Endothelial cell (in vitro differentiated cells): ENCODE data around the genes LCN8 and AJM1.

- PRO-cap = no peak
These were observed 2.1 kb downstream of the INPP5E start for GRCh38 chr9:136437353-136438089.

- PRO-cap = no peak
These were observed 11.5 kb upstream of the INPP5E start for GRCh38 chr9:136451108-136451663.

DNA sequence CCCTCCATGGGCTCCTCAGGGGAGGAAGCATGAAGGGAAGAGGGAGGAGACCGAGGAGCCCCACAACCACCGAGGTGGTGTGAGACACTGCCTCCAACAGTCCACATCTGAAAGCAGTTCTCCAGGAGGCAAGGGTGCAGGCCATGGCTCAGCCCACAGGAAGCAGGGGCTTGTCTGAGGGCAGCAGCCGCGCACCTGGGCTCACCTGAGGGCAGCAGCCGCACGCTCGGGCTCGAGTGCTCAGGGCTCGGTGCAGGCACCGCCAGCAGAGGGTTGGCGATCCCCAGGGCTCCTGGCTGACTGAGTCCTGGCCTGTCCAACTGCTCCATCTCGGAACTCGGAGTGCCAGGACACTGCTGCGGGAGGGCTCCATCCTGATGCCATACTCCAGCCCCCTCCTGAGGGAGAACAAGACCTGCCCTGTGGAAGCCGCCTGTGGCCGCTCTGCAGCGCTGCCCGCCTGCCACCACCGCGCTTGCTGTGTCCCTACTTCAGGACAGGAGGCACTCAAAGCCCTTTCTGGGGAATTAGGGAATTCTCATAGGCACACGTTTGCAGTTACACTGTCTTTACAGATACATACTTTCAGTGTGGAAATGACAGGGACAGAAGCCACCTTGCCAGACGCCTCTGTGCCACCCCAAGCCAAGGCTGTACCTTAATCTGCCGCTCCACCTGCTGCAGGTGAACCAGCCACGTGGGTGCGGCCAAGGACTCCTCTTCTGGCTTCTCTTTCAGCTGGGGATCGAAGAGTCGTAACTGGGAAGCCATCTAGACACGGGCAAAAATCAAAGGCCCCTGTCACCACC is 16.0 kb upstream of the INPP5E start:
- PRO-cap = no peak

GRCh38 chr9:136481421-136481914 is 1.4 kb downstream of the SEC16A start:
- PRO-cap = bidirectional peak, plus-strand start at chr9:136481832, minus-strand start at chr9:136481577

DNA sequence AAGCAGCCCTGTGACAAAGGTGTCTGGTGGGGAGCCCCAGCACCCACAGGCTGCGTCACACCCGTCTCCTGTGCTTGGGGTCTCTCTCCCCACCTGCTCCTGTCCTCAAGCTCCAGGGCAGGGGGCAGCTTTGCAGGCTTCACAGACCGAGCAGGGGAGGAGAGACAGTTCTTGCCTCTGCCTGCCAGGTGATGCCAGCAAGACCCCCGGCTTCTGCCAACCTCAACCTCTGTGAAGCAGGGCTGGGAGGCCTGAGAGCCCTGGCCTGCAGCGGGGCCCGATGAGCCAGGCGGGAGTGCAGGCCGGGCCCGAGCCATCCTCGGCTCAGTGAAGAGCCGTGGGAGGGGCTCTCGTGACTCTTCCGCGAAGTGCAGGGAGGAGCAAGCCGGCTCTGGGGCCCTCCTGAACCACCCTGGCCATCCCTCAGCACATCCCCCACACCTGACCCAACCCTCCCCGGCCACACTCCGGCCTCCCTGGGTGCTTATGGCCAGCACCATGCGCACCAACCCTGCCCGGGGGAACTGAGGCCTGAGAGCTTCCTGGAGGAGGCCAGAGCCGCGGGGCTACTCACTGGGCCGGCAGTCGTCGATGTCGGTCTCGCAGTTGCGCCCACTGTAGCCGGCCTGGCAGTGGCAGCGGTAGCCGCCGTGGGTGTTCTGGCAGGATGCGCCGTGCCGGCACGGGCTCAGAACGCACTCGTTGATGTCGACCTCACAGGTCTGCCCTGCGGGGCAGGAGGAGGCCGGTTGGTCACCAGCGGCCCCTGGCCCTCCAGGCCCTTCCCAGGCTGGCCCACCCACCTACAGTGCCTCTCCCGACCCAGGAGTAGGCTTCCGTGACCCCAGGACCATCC is 27.5 kb upstream of the SEC16A start:
- PRO-cap = no peak

- PRO-cap = no peak
These were observed 23.4 kb downstream of the NOTCH1 start for GRCh38 chr9:136522174-136523076.

DNA sequence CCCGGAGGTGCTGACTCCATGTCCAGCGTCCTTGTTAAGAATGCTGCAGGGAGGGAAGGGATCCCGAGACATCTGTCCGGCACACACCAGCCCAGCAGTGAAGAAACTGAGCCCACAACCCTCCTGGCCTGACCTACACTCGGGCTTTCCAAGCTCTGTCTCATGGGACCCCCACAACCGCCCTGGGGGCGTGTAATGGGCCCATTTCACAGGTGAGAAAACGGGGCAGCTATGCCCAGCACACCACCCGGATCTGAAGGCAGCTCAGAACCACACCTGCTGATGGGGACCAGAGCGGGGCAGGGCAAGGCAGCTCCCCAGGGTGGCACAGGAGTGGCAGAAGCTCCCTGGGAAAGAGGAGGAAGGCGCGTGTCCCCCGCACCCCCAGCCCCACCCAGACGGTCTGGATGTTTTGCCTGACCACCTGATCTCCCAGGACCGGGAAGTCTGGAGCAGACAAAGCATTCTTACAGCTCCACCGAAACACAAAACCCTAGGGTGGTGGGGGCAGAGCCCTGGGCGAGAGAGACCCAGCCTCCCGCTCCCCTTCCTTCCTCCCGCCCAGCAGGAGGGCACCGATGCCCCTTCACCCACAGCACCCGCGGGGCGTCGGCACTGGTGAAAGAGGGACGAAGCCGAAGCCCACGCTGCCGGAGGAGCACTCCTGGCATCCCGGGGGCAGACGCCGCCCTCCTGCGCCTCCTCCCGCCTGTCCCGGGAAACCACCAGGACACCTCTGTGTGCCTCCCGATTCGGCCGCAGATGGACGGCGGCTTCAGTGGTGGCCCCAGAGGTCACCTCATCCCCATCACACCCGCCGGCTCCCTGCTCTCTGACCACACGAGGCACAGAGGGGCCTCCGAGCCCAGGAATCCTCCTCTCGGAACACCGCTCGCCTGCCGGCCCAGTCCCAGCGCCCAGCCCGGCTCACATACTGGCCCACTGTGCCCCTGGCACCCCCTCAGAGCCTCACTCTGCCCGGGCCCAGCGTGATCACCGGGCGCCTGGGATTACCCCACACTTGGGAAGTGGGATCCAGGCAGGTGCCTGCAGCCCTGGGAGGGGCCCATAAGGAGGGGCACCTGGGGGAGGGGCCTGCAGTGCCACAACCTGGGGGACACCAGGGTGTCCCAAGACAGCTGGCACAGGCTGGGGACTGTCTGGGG is 14.4 kb downstream of the NOTCH1 start:
- PRO-cap = no peak

- PRO-cap = no peak
These were observed 9.5 kb downstream of the NOTCH1 start for GRCh38 chr9:136536386-136536720.

- PRO-cap = no peak
These were observed 44.0 kb upstream of the EGFL7 start for GRCh38 chr9:136618421-136619393.

DNA sequence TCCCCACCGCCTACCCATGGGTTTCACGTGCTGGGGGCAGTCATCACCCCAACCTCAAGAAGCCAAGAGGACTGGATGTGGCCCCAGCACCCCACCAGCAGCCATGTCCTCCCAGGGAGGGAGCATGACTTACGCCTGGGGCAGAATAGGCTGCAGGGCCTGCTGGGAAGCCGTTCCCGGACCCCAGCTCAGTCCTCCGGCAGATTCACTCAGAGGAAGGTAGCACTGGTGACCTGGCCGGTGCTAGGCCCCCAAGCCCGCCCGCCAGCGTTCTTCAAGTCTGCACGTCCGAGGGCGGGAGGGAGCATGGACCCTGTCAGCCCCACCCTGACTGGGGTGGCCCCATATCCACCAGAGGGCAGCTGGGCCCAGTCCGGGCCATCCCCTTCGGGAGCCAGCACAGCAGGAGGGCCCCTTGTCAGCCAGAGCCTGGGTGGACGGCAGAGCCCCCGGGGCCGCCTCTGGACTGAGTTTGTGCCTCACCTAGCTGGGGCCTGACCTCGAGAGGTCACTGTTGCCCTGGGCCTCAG is 16.9 kb upstream of the EGFL7 start:
- PRO-cap = unidirectional peak, plus-strand start at position 191 of the sequence; unidirectional peak, plus-strand start at position 381 of the sequence

GRCh38 chr9:136663651-136664774 is 1.3 kb downstream of the EGFL7 start:
- PRO-cap = no peak

DNA sequence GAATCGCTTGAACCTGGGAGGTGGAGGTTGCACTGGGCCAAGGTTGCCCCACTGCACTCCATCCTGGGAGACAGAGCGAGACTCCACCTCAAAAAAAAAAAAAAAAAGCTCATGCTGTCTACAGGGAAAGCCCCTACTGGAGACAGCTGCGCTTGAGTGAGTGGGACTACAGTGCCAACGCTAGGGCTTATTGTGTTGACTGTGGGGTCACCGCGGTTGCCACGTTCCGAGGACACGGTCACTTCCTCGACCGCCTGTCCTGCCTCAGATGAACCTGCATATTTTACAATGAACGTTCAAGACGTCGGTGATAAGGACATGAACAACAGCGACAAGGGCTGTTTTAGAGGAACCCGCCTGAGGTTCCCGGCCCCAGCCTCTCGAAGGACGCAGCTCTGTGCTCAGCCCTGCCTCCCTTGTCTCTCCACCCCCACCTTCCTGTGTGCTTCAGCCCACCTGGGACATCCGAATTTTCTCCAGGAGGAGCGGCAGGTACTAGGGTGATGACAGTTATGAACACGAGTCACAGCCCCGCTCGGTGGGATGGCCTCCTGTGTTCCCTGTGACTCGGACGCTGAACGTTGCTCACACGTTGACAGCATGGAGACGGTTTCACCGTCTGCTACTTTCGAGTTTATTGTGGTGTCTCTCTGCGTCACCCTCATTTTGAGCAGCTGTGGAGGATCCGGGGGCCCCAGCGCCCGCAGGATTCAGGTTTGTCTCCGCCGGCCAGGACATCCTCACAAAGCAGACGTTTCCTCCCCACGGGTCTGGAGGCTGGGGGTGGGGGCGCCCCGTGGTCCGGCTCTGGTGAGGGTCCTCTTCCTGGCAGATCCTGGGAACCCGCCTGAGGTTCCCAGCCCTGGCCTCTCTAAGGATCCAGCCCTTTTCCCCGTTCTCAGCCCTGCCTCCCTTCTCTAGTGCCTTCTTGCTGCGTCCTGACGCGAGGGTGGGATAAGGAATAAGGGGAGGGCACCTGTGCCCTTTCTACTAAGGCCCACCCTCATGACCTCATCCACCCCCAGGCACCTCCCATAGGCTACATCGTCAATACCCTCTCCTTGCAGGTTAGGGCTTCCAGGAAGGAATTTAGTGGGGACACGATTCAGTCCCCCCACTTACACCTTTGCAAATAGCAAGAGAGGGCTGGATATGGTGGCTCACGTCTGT is 11.1 kb upstream of the DIPK1B start:
- PRO-cap = unidirectional peak, plus-strand start at position 136 of the sequence; unidirectional peak, plus-strand start at position 308 of the sequence; bidirectional peak, plus-strand start at position 479 of the sequence, minus-strand start at position 399 of the sequence; bidirectional peak, plus-strand start at position 823 of the sequence, minus-strand start at position 922 of the sequence

DNA sequence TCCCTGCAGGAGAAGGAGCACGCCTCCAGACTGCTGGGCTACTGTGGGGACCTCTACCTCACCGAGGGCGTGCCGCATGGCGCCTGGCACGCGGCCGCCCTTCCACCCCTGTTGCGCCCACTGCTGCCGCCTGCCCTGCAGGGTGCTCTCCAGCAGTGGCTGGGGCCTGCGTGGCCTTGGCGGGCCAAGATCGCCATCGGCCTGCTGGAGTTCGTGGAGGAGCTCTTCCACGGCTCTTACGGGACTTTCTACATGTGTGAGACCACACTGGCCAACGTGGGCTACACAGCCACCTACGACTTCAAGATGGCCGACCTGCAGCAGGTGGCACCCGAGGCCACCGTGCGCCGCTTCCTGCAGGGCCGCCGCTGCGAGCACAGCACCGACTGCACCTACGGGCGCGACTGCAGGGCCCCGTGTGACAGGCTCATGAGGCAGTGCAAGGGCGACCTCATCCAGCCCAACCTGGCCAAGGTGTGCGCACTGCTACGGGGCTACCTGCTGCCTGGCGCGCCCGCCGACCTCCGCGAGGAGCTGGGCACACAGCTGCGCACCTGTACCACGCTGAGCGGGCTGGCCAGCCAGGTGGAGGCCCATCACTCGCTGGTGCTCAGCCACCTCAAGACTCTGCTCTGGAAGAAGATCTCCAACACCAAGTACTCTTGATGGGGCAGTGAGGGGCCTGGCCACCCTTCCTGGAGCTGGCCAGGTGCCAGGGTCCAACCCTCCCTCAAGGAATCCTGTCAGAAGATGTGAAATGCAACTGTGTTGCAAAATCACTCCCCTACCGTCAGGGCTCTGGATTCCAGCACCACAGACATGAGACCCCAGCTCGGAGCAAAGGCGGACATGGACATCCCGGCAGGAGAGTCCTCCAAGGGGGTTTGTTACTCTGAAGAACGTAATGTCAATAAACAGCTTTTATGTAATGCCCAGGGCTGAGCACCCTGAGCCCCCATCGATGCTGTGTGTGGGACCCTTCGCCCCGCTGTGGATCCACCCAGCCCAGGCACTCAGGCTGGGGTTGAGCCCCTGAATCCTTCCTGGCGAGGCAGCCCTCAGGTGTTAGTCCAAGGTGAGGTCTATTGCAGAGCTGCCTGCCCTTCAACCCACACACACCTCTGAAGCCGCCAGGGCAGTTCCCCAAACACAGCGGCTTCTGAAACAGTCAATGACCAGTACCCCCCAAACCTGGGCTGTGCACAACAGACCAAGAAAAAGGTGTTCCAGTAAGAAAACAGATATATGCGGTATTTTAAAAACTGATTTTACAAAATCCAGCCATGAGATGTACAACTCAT is 11.2 kb downstream of the DIPK1B start:
- PRO-cap = no peak

DNA sequence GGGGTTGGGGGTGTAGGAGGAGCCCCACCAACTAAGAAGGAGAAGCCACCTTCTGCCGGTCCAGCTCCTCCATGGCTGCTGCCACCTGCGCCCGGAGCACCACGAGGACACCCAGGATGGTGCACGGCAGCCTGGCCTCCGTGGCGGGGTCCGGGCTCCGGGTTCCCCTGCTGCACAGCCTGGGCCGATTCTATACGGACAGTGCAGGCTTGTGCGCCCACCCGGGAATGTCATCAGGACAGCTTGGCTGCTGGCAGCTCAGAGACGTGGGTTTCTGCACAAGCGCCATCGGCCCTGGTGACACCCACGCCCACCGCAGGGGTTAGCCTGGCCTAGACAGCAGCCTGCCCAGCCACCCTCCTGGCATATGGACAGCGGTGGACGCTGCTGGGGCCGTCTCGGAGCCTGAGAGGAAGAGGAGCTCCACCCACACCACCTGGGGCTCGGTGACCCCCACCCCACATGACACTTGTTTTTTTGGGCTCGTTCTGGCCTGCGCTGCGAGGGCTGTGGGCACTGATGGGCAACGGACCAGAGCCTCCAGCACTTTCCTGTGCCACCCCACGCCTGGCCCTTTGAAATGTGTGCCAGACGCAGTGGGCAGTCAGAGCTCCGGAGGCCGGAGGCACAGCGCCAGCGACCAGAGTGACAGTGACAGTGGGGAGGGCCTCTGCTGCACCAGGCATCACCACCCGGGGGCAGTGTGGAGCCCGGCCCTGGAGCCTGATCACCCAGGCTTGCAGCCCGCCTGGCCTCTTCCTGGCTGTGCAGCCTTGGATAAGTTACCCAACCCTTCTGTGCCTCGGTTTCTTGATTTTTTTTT is at the start of gene LCN8:
TSS of gene LCN8 (minus strand) at position 386 of the 823 bp plus-strand sequence.
- PRO-cap = no peak

GRCh38 chr9:136798928-136799788 is 3.0 kb downstream of the CCDC183 start:
- PRO-cap = no peak

- PRO-cap = no peak
These were observed 15.5 kb downstream of the RABL6 start for GRCh38 chr9:136823220-136823745.

GRCh38 chr9:136842163-136842653 is at the start of gene AJM1:
TSS of gene AJM1 (plus strand) at chr9:136842478.
- PRO-cap = no peak

GRCh38 chr9:136864913-136865619 is 1.0 kb downstream of the EDF1 start:
- PRO-cap = no peak

DNA sequence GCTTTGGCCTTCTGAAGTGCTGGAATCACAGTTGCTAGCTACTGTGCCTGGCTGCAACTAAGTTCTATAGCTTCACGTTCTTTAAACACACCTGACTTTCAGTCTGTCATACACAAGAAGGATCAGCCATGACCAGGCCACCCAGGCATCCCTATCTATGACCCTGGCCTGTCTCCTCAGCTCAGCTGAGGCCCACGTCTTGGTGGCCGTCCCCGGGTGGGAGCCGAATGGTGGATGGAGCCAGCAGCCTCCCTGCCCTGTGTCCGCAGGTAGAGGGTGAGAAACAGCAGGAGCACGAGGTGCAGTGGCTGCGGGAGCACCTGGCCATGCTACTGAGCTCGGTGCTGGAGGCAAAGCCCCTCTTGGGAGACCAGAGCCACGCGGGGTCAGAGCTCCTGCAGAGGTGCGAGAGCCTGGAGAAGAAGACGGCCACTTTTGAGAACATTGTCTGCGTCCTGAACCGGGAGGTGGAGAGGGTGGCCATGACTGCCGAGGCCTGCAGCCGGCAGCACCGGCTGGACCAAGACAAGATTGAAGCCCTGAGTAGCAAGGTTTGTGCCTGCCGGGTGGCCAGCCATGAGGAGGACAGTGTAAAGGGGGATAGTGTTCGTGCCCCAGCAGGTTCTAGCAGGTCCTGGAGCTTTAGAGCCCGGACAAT is 24.4 kb downstream of the FBXW5 start:
- PRO-cap = no peak

DNA sequence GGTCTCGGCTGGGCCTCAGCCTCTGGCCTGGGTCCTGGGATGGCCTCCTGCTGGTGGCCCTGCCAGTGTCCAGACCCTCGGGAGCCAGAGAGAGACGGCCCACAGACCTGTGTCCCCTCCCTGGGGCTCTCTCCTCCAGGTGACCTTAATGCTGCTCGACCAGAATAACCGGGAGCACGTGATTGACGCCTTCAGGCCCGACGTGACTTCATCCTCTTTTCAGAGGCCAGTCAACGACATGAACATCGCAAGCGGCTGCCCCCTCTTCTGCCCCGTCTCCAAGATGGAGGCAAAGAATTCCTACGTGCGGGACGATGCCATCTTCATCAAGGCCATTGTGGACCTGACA is 19.0 kb downstream of the FBXW5 start:
- PRO-cap = no peak